Endothelial cell of umbilical vein (primary cell): ENCODE measurements around the gene ASTN2.

GRCh38 chr9:114503522-114504103 lies 1.7 kb downstream of the WHRN start:
- PRO-cap = no peak
CAGE:
- cytosol, long polyA minus RNA = no peak
- cytosol, long polyA plus RNA = no peak
- long polyA plus RNA = no peak
- nucleus, long polyA minus RNA = no peak
- nucleus, long polyA plus RNA = no peak

GRCh38 chr9:114799348-114799988 lies 6.4 kb downstream of the TNFSF15 start:
- PRO-cap = no peak
CAGE:
- cytosol, long polyA minus RNA = no peak
- cytosol, long polyA plus RNA = no peak
- long polyA plus RNA = no peak
- nucleus, long polyA minus RNA = no peak
- nucleus, long polyA plus RNA = no peak

GRCh38 chr9:116355245-116355835 lies 201.7 kb downstream of the PAPPA start:
- PRO-cap = no peak
CAGE:
- cytosol, long polyA minus RNA = no peak
- cytosol, long polyA plus RNA = no peak
- long polyA plus RNA = no peak
- nucleus, long polyA minus RNA = no peak
- nucleus, long polyA plus RNA = no peak

GRCh38 chr9:116364849-116365285 lies 211.3 kb downstream of the PAPPA start:
- PRO-cap = no peak
CAGE:
- cytosol, long polyA minus RNA = no peak
- cytosol, long polyA plus RNA = no peak
- long polyA plus RNA = no peak
- nucleus, long polyA minus RNA = no peak
- nucleus, long polyA plus RNA = no peak

DNA sequence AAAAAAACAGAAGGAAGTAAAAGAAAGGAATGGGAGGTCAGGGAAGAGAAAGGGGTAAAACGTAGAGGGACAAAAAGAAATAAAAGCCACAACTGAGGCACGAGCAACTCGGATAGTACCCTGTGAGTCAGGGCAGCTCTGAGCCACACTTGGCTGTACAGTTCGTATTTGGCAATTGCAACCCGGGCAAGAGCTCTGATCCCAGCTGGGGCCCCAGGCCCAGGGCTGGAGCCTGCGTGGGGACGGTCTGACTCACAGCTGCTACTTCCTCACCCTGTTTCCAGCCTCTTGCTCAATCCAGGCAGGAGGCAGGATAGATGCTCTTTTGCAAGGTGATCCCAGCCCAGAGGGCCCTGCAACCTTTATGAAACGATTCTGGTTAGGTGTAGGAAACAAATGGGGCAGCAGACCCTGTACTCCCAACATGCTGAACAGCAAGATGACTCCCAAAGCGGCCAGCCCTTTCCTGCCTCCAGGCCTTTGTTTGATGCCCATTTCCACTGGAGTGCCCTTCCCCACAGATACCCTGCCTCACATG lies 137.8 kb upstream of the TRIM32 start:
- PRO-cap = no peak
CAGE:
- cytosol, long polyA minus RNA = no peak
- cytosol, long polyA plus RNA = no peak
- long polyA plus RNA = no peak
- nucleus, long polyA minus RNA = no peak
- nucleus, long polyA plus RNA = no peak

DNA sequence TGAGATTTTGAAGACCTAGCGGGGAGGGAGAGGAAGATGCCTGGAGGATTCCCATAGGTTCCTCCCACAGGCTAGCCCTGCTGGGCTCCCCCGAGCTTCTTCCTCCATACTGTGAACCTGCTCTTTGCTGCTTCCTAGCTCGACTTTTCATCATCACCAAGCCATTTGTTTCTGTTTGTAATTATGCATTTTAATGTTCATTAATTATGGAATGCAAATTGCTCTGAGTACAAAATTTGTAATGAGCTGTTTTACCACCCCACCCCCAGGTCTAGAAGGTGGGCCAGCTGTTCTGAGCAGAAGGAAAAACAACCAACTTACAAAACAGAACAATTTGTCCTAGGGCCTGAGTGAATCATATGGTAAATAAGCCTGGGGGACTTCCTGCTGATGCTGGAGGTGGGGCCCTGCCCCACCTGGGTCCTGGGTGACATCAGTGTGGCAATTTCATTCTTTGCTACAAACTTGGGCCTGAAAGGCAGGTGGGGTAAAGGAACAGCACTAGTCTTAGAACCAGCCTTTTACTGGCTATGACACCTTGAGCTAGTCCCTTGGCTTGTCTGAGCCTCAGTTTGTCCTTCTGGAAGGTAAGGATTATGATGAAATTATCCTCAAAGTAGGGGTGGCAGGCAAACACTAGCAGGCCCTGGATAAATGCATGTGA lies 150.4 kb downstream of the TRIM32 start:
- PRO-cap = no peak
CAGE:
- cytosol, long polyA minus RNA = no peak
- cytosol, long polyA plus RNA = no peak
- long polyA plus RNA = no peak
- nucleus, long polyA minus RNA = no peak
- nucleus, long polyA plus RNA = no peak

DNA sequence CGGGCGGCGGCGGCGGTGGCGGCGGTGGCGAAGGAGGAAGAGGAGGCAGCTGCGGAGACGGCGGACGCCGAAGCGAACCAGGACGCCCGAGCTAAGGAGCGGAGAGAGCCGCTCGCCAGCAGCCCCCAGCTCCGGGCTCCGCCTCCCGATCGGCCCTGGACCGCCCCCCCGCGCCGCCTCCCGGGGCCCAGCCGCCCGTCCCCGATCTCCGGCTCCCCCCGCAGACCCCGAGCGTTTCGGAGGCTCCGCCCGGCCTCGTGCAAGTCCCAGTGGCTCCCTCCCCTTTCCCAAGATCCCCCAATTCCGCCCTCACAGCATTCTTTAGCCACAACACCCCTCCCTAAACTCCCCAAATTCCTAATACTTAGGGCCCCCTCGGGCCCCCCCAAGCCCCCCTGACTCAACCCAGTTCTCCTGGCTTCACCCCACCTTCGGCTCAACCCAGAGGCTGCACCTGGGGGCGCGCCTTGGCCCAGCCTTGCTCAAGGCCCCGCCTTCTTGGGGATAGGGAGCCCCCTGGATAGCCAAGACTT lies at the start of gene ASTN2:
ASTN2 (minus strand) TSS at position 97 of the 533 bp plus-strand sequence.
- PRO-cap = no peak
CAGE:
- cytosol, long polyA minus RNA = no peak
- cytosol, long polyA plus RNA = no peak
- long polyA plus RNA = no peak
- nucleus, long polyA minus RNA = no peak
- nucleus, long polyA plus RNA = no peak

GRCh38 chr9:119004535-119005103 lies 364.6 kb downstream of the BRINP1 start:
- PRO-cap = no peak
CAGE:
- cytosol, long polyA minus RNA = no peak
- cytosol, long polyA plus RNA = no peak
- long polyA plus RNA = no peak
- nucleus, long polyA minus RNA = no peak
- nucleus, long polyA plus RNA = no peak

DNA sequence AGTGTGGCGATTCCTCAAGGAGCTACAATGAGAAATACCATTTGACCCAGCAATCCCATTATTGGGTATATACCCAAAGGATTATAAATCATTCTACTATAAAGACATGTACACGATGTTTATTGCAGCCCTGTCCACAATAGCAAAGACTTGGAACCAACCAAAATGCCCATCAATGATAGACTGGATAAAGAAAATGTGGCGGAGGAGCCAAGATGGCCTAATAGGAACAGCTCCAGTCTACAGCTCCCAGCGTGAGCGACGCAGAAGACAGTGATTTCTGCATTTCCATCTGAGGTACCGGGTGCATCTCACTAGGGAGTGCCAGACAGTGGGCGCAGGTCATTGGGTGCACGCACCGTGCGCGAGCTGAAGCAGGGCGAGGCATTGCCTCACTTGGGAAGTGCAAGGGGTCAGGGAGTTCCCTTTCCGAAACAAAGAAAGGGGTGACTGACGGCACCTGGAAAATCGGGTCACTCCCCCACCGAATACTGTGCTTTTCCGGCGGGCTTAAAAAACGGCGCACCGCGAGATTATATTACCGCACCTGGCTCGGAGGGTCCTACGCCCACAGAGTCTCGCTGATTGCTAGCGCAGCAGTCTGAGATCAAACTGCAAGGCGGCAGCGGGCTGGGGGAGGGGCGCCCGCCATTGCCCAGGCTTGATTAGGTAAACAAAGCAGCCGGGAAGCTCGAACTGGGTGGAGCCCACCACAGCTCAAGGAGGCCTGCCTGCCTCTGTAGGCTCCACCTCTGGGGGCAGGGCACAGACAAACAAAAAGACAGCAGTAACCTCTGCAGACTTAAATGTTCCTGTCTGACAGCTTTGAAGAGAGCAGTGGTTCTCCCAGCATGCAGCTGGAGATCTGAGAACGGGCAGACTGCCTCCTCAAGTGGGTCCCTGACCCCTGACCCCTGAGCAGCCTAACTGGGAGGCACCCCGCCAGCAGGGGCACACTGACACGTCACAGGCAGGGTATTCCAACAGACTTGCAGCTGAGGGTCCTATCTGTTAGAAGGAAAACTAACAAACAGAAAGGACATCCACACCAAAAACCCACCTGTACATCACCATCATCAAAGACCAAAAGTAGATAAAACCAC lies 200.0 kb downstream of the BRINP1 start:
- PRO-cap = no peak
CAGE:
- cytosol, long polyA minus RNA = no peak
- cytosol, long polyA plus RNA = no peak
- long polyA plus RNA = no peak
- nucleus, long polyA minus RNA = no peak
- nucleus, long polyA plus RNA = no peak

DNA sequence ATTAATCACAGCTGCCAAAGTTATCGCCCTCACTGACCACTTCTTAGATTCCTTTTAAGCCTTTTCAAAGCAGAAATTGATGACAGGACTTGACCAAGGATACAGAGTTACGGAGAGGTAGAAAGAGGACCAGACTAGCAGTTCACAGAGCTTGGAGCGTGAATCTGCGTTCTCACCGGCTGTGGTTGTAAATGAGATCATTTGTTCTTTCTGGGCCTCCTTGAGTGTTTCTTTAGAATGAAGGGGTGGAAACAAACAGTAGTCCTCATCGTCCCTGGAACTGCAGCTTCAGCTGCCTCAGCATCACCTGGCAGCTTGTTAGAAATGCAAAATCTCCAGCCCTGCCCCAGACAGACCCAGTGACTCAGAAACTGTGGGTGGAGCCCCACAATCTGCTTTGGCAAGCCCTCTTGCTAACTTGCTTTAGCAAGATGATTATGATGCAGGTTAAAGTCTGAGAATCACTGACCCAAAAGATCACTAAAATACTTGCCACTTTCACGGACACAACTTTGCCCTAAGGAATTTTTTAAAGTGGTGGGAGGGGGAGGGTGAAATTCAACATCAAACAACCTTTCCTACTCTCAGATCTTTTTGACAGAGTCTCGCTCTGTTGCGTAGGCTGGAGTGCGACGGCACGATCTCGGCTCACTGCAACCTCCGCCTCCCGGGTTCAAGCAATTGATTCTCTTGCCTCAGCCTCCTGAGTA lies 86.1 kb downstream of the BRINP1 start:
- PRO-cap = no peak
CAGE:
- cytosol, long polyA minus RNA = no peak
- cytosol, long polyA plus RNA = no peak
- long polyA plus RNA = no peak
- nucleus, long polyA minus RNA = no peak
- nucleus, long polyA plus RNA = no peak

- PRO-cap = no peak
CAGE:
- cytosol, long polyA minus RNA = no peak
- cytosol, long polyA plus RNA = no peak
- long polyA plus RNA = no peak
- nucleus, long polyA minus RNA = no peak
- nucleus, long polyA plus RNA = no peak
These were observed 450.3 kb downstream of the CDK5RAP2 start for GRCh38 chr9:120129680-120129985.

- PRO-cap = no peak
CAGE:
- cytosol, long polyA minus RNA = no peak
- cytosol, long polyA plus RNA = no peak
- long polyA plus RNA = no peak
- nucleus, long polyA minus RNA = no peak
- nucleus, long polyA plus RNA = no peak
These were observed 139.9 kb downstream of the CDK5RAP2 start for GRCh38 chr9:120439921-120440610.

DNA sequence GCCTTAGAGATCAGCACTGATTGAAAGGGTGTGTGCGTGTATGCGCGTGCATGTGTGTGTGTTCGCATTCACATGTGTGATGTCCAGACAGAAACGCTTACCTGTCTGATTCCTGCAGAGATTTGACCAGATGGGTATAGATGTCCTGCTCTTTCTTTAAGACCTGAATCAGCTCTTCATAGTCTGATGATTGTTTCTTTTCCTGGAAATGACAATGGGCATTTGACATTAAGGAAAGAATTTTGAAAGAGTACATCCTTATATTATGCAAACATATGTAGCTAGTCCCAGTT lies 102.8 kb downstream of the CDK5RAP2 start:
- PRO-cap = no peak
CAGE:
- cytosol, long polyA minus RNA = no peak
- cytosol, long polyA plus RNA = no peak
- long polyA plus RNA = no peak
- nucleus, long polyA minus RNA = no peak
- nucleus, long polyA plus RNA = no peak

- PRO-cap = no peak
CAGE:
- cytosol, long polyA minus RNA = no peak
- cytosol, long polyA plus RNA = no peak
- long polyA plus RNA = no peak
- nucleus, long polyA minus RNA = no peak
- nucleus, long polyA plus RNA = no peak
These were observed 4.1 kb downstream of the MEGF9 start for GRCh38 chr9:120710073-120710762.

DNA sequence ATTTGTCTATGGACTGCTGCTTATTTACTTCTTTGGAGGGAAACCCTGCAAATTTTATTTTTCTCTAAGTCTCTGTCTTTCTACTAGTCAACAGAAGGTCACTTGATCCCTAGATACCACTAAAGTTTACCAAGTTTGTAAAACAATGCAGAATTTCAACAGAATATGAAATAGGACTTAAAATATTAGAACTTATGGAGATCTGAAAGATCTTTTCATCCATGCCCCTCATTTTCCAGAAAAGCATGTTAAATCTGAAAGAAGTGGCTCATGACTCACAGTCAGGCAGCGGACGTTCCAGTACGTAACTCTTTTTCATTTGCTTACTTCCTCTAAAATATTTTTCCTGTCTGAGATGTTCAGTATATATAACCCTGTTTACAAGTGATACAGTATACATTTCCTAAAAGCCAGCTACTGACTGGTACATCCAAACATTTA lies 22.4 kb downstream of the FBXW2 start:
- PRO-cap = no peak
CAGE:
- cytosol, long polyA minus RNA = no peak
- cytosol, long polyA plus RNA = no peak
- long polyA plus RNA = no peak
- nucleus, long polyA minus RNA = no peak
- nucleus, long polyA plus RNA = no peak

DNA sequence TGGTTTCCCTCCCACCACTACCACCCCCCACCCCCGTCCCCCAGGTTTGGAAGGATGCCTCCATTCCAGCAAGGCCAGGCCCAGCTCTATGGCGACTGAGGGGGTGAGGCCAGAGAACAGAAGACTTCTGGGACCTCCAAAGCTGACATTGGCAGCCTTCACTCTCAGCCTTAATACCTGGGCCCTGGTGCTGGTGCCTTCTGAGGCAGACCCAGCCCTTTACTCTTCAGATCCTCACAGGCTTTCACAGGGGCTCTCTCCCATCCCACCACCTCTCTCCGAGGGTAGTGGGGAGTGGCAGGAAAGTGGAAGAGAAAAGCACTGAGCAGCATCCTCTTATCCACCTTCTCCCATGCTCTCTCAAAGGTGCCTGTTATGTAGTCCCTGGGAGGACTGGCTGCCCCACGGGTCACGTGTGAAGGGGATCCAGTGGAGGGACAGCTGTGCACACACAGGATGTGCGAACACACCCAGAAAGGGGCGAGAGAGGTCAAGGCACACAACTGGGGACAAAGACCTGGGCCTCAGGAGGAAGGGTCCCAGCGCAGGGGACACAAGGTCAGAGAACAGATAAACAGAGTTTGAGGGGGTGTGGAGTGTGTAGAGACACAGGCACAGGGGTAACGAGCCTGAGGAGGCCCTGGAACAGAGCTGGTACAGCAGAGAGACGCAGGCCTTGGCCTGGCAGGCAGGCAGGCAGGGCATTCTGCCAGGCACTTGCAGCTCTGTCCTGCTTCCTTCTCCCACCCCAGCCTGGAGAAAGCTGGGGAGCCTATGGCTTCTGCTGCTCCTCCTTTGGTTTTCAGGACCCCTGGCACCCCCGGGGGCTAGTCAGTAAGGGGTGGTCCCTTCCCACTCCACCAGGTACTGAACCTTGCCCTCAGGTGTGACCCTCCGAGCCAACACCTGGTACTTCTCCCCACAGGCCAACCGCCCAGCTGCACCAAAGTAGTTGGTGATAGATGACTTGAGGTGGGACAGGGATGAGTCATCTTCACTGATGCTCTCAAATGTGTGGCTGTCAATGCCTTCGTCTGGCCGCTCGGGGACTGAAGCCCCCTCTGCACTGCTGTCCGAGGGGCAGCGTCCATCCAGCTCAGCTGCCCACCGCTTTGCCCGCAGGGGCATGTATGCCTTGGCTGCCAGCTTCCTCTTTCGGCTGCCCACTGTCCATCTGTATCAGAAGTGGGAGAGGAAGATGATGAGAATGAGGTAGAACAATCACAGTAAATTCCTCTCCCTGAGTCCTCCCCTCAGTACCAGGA lies 14.8 kb upstream of the PSMD5 start:
- PRO-cap = no peak
CAGE:
- cytosol, long polyA minus RNA = no peak
- cytosol, long polyA plus RNA = no peak
- long polyA plus RNA = no peak
- nucleus, long polyA minus RNA = no peak
- nucleus, long polyA plus RNA = no peak

GRCh38 chr9:120874797-120875408 lies 2.1 kb downstream of the PHF19 start:
- PRO-cap = no peak
CAGE:
- cytosol, long polyA minus RNA = no peak
- cytosol, long polyA plus RNA = no peak
- long polyA plus RNA = no peak
- nucleus, long polyA minus RNA = no peak
- nucleus, long polyA plus RNA = no peak

- PRO-cap = no peak
CAGE:
- cytosol, long polyA minus RNA = no peak
- cytosol, long polyA plus RNA = no peak
- long polyA plus RNA = no peak
- nucleus, long polyA minus RNA = no peak
- nucleus, long polyA plus RNA = no peak
These were observed 2.8 kb downstream of the TRAF1 start for GRCh38 chr9:120923719-120924220.

DNA sequence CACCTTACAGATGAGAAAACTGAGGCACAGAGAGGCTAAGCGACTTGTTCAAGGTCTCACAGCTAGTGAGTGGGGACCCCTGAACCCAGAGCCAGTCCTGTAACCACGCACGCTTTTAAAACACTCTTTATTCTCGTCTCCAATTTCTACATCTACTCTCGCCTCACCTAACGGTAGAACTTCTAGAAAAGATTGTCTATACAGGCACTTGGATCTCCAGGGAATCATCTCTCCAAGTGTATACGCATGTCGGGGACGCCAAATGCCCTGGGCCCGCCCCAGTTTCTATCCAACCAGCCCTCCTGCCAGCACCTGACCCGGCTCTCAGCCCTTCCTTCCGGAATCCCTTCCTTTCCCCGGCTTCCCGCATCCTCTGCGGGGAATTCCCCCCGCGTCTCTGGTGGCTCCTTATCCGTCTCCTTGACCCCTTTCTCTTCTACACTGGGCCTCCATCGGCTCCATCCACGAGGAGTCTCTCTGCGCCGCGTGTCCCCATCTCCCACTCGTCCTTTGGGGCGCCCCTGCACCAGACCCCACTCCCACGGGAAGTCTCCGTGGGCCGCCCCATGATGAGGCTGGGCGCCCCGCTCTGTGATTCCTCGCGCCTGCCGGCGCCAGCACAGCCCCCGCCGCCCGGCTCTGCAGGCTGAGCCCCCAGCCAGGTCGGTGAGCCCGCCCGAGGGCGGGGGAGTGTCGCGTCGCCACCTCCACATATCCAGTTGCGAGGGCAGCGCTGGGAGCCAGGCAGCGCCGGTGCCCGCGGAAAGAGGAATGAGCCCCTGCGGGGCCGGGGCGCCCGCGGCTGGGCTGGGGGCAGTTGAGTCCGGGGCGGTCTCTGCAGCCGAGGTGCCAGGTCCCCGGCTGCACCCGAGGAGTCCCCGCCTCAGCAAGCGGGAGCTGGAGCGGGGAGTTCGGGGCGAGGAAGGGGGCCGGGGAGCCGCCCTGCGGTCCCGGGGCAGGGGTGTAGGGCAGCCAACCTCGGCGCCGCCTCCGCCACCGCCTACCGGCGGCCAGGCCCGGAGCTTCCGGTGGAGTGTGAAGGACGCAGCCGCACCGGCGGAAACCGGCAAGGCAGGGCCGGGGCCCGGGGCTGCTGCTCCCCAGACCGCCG lies 1.9 kb upstream of the TRAF1 start:
- PRO-cap = bidirectional peak, plus-strand start at position 718 of the sequence, minus-strand start at position 641 of the sequence; bidirectional peak, plus-strand start at position 820 of the sequence, minus-strand start at position 773 of the sequence; bidirectional peak, plus-strand start at position 1,069 of the sequence, minus-strand start at position 1,002 of the sequence
CAGE:
- cytosol, long polyA minus RNA = no peak
- cytosol, long polyA plus RNA = no peak
- long polyA plus RNA = no peak
- nucleus, long polyA minus RNA = no peak
- nucleus, long polyA plus RNA = no peak

GRCh38 chr9:121072928-121073423 lies 1.8 kb upstream of the CNTRL start:
- PRO-cap = no peak
CAGE:
- cytosol, long polyA minus RNA = no peak
- cytosol, long polyA plus RNA = no peak
- long polyA plus RNA = no peak
- nucleus, long polyA minus RNA = no peak
- nucleus, long polyA plus RNA = no peak